ENCODE measurements around a stretch of chr19.

DNA sequence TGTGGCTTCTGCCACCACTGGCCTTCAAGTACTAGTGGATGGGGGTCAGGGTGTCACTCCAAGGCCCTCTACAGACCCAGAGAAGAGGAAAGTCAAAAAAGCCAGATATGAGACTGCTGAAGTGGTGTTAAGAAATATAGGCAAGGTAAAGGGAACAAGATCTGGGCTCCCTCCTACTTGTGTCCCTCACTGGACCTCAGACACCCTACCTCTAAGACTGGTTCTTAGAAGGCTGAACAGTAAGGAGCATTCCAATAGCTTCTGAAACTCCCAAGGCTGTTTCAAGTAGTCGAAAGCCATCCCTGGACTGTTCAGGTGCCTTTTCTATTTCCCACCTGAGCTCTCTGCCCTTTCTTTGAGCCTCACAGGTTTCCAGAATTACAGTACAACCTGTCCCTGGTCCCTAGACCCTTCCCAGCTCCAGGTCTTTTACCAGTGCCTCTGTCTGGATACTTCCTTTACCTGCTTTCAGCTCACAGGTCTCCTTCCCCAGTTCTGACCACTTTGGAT, 1.9 kb downstream of the RPS16 start:
- PRO-cap = no peak

GRCh38 chr19:39436386-39437000, 744 bp upstream of the RPS16 start:
- PRO-cap = no peak

- PRO-cap = no peak
Measured at GRCh38 chr19:39473673-39473912, 7.0 kb upstream of the TIMM50 start.

DNA sequence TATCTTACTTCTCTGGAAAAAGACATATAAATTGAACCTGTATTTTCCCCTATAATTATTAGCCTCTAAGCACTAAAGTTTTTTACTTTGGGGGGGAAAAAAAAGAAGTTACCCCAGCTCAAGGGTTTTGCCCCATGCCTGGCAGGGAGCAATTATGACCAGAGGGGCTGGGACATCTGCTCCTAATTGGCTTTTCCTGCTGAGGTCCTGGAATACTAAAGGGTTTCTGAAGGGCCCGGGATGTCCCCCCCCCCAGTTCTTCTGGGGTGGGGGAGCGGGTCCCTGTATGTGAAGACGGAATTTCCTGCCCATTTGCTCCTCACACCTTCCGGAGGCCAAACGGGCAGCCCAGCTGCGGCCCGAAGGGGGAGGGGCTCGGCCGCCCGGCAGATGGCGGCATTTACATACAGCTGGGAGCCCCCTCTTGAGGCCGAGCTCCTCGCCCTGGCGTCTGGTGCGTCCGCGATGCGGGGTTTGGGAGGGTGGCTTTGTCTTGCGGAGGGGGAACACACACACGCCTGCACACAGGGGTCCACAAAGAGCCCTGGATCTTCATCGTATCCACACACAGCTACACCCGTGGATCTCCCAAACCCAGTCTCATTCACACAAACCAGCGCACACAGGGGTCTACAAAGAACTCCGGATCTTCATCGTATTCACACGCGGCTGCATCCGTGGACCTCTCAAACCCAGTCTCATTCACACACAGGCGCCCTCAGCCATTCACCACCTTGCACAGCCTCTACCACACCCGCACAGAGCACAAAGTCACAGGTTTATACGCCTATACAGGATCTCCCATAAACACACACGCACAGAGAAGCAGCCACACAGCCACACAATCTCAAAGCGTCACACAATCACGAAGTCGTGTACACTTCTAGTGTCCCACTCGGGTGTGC, 864 bp upstream of the DLL3 start:
- PRO-cap = no peak

- PRO-cap = no peak
Measured at GRCh38 chr19:39872078-39872814, 26.1 kb upstream of the FBL start.

GRCh38 chr19:39875458-39875995, 29.3 kb upstream of the FBL start:
- PRO-cap = no peak

GRCh38 chr19:39935992-39936341, 35.0 kb upstream of the PSMC4 start:
- PRO-cap = no peak

DNA sequence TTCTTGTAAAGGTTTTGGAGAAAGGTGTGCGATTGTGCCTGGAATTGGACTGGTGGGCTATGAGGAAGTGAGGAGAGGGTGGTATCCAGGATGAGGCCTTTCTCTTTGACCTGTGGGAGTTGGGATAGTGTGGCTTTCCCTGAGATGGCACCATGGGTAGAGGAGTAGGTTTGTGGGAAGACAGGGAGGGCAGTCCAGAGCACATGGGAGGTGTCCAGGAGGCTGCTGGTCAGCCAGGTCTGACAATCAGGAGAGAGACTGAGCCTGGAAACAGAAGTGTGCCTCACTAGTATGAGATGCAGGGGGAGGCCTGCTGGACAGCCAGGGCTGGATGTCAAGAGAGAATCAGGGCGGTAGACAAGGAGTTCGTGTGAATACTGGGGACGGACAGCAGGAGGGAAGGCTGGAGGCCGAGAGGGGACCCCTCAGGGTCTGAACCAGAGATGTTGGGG, 2.8 kb downstream of the PSMC4 start:
- PRO-cap = no peak

GRCh38 chr19:40224680-40225257, 1.7 kb downstream of the CCNP start:
- PRO-cap = no peak

DNA sequence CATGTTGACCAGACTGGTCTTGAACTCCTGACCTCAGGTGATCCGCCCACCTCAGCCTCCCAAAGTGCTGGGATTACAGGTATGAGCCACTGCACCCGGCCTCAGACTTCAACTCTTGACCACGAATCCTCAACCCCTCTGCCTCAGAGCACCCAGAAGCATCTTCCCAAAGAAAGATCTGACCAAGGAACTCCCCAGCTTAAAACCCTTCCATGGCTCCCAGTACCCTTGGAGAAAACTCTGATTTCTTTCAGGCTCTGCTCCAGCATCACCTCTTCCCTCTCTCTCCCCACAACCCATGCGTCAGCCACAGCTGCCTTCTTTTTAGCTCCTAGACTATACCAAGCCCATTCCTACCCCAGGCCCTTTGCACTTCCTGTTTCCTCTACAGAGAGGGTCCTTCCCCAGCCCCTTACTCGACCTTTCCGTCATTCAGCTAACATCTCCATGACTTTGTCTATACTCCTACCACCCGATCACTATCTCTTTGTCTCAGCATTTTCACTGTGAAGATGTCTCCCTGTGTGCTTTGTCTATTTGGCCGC, 1.2 kb downstream of the CCNP start:
- PRO-cap = no peak

- PRO-cap = no peak
Measured at GRCh38 chr19:40252057-40252518, 25.6 kb upstream of the CCNP start.

GRCh38 chr19:40335930-40336313, 12.3 kb downstream of the C19orf47 start:
- PRO-cap = no peak

GRCh38 chr19:40374224-40374850, 15.6 kb downstream of the HIPK4 start:
- PRO-cap = no peak

DNA sequence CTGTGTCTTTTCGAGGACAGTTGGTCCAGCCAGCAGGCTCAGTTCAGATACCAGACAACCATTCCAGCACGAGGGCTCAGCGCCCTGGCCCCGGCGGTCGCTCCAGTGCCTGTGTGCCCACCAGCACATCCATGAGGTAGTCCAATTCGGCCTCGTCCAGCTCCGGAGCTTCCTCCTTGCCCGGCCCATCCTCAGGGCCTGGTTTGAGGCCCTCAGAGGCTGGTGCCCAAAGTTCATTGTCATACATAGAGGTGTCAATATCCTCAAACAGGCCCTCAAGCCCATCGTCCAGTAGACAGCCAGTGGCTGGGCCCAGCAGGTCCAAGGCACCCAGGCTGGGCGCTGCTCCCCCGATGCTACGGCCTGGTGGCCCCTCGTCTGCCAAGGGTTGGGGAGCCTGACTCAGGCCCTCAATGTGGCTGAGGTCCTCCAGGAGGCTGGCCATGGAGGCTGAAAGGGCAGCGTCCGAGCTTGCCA, 3.0 kb downstream of the SERTAD1 start:
- PRO-cap = no peak

DNA sequence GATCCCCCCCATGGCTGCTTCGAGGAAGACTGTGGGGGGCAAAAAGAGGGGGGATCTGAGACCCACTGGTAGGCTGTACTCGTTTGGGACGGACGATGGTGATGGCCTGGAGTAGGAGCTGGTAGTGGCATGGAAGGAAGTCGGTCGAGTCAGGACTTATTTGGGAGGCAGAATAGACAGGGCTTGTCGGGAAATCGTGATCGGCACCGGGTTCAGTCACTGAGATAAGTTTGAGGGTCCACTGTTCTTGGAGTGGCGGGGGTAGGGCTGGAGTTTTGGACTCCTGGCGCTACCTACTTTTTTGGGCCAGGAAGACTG, 869 bp downstream of the SERTAD1 start:
- PRO-cap = bidirectional peak, plus-strand start at position 247 of the sequence, minus-strand start at position 121 of the sequence

GRCh38 chr19:40523050-40523703, 53.5 kb upstream of the SHKBP1 start:
- PRO-cap = no peak

- PRO-cap = no peak
Measured at GRCh38 chr19:40578104-40578898, 1.6 kb downstream of the SHKBP1 start.

GRCh38 chr19:40592365-40592642, 8.9 kb upstream of the LTBP4 start:
- PRO-cap = no peak

DNA sequence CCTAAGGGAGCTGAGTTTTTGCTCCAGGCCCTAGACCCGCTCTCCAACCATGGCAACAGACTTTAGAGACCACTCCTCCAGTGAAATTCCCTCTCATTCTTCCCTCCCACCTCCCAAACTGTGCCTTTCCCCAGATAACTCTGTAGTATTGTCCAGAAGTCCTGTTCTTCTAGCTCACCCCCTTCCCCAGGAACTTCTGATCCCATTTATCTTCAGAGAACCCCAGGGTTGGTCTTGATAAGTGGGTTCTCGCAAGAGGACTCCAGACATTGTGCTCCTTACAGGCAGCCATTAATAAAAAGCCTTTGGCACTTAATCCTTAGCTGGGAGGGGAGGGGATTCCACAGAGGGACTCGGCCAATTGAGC, 1.8 kb downstream of the LTBP4 start:
- PRO-cap = no peak

DNA sequence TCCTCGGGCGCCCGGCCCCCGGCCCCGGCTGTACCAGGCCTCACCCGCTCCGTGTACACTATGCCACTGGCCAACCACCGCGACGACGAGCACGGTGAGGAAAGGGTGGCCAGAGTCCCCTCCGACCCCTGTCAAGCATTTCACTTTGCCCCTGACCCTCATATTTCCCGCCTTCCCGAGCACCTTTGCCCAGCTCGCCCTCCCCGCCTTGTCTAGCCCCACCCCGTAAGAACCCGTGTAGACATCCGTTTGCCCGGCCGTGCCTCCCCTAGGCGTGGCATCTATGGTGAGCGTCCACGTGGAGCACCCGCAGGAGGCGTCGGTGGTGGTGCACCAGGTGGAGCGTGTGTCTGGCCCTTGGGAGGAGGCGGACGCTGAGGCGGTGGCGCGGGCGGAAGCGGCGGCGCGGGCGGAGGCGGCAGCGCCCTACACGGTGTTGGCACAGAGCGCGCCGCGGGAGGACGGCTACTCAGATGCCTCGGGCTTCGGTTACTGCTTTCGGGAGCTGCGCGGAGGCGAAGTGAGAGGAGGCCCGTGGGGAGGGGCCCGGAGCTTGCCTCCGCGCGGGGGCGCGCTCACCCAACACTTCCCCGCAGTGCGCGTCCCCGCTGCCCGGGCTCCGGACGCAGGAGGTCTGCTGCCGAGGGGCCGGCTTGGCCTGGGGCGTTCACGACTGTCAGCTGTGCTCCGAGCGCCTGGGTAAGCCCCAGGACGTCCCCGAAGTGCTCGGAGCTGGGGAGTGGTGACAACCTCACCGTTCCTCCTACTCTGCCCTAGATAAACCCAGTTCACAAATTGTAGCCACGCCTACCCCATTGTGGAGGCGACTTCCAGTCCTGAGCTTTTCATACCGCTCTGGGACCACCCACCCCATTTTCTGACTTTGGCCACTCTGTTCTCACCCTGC, 4.2 kb downstream of the LTBP4 start:
- PRO-cap = bidirectional peak, plus-strand start at position 601 of the sequence, minus-strand start at position 488 of the sequence

All from ReNcell CX (cell line).